Daoy (cell line): ENCODE results near the gene EIF4ENIF1.

- RAMPAGE, long total RNA: no peak
These were observed 7.2 kb downstream of the PIK3IP1 start for GRCh38 chr22:31284891-31285629.

- RAMPAGE, long total RNA: no peak
These were observed 13.4 kb downstream of the PATZ1 start for GRCh38 chr22:31332761-31333128.

- RAMPAGE, long total RNA: no peak
These were observed at the start of gene EIF4ENIF1 for GRCh38 chr22:31488957-31490037. Gene EIF4ENIF1 (minus strand): TSS chr22:31489842.

DNA sequence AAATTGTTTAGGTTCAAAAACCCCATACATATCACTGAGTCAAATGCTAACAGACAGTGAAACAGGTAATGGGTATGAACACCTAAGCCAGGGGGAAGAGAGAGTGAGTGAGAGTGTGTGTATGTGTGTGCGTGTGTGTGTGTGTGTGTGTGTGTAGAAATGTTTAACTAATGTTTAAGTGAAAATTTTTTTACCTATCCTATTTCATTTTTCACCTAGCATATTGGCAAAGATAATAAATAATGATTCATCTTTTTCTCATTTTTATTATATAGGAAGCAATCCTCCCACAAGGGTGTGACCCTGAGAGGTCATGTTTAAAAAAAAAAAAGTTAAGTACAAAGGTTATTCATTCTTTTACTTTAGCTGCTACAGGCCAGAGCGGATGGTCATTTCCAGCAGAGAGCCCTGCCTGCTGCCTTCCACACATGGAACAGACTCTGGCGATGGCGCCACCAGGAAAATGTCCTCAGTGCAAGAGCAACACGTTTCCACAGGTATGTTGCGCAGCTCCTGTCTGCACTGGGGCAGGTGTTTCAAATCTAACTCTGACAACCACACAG lies 72.9 kb downstream of the PISD start:
- RAMPAGE, long total RNA: no peak

GRCh38 chr22:31621534-31621909 lies 40.5 kb downstream of the PISD start:
- RAMPAGE, long total RNA: no peak

DNA sequence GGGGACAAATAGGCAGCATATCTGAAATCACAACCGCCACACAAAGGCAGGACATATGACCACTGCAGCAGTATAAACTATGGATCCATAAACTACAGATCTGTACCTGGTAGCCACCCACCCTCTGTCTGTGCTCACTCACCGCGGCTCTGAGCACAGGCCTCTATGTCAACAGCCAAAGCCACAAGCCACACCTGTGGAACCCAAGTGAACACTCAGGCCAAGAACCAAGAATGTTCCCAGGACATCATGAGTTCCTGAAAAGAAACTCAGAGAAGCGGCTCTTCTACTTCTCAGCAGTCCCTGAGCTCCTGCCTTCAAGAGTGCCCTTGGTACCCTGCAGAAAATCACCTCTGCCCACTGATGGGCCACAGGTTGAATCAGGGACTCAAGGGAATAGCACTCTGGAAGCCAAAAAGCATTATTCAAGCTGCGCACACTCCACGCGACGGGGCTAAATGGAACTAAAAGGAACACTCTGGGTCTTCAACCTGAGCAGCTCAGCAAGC lies 22.3 kb downstream of the PISD start:
- RAMPAGE, long total RNA: no peak

DNA sequence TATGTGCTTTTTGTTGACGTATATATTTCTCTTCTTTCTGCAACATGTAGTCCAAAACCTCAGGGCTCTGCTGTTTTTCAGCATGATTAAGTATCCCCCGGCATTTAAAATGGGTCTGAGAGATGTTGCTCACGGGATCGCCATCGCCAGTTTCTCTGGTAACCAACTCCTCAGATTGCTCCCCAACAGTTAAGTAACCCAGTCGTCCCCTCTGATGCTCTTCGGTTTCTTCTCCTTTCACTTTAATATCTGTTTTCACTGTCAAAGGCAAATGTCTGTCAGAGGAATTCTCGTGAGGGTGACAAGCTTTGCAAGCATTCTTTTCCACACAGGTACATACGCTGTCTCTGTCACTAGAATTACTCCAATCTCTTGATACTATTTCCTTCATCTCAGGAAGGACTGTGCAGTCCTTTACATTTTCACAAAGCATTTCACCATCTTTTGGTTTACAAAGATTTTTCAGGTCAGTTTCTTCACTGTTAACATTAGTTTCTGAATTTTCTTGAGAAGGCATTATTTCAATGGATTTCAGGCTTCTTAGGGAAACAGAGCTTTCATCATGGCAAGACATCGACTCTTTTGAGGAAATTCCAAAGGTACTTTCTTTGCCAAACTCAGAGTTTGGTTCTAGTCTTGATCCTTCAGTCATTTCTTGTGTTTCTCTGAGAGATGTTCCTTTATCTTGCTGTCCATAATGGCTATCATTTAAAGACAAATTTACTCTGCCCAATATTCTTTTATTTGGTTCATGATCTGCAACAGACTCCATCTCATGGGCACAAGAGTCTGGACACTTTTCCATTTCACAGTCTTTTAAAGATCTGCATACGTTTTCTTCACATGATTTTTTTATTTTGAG lies 36.1 kb downstream of the PRR14L start:
- RAMPAGE, long total RNA: no peak

DNA sequence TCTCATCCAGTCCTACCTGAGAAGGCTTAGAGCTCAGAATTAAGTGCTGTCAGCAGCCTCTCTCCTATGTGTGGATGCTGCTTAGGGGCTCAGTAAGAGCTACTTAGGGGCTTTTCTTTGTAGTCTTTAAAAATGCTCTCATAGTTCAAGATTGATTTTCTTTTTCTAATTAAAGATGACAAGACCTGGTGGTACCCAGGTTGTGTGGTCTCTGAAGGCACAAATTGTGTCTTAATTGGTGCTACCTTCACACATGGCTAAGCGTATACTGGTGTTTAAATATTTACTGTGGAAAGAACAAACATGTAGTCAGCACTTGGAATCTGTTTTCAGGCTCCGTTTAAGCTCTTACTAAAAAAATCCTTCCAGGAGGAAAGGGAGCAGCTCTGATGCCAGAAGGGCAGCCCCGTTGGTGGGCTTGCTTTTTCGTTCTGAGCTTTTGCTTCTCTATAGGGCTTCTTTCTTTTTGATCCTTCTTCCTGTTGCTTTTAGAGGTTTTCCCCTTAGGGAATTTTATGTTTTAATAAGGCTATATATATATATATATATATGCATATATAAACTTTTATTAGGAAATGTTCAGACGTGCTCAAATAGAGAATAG lies 59.4 kb downstream of the DEPDC5 start:
- RAMPAGE, long total RNA: no peak

- RAMPAGE, long total RNA: no peak
These were observed 256 bp upstream of the YWHAH start for GRCh38 chr22:31944181-31944377.

- RAMPAGE, long total RNA: no peak
These were observed 16.5 kb downstream of the SLC5A1 start for GRCh38 chr22:32059464-32060008.

GRCh38 chr22:32101820-32102321 lies 57.2 kb downstream of the C22orf42 start:
- RAMPAGE, long total RNA: no peak

DNA sequence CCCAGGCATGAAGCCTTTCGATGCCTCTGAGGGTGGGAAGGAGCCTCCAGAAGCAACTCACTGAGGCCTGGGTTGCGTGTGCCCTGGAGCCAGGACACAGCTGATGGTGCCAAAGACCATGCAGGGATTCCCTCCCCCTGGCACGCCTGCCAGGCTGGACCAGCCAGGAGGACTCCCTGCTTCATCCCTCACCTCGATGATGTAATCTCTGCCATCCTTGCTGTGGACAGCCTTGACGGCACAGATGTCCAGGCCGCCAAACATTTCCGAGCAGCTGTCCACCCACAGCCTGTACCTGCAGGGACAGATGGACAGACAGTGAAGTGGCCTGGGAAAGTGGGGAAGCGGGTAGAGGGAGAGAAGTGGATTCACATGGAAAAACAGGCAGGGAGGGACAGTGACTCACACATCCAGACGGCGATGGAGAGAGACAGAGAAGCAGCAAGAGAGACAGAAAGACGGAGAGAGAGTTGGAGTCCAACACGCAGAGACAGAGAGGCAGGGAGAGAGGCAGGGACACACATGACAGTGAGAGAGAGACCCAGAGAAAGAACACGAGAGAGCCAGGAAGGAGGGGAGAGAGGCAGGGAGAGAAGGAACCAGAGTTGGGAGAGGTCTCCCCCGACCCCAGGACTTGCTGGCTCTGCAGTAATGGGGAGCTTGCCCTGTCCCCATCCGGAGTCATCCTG lies 59.1 kb downstream of the FBXO7 start:
- RAMPAGE, long total RNA: no peak

DNA sequence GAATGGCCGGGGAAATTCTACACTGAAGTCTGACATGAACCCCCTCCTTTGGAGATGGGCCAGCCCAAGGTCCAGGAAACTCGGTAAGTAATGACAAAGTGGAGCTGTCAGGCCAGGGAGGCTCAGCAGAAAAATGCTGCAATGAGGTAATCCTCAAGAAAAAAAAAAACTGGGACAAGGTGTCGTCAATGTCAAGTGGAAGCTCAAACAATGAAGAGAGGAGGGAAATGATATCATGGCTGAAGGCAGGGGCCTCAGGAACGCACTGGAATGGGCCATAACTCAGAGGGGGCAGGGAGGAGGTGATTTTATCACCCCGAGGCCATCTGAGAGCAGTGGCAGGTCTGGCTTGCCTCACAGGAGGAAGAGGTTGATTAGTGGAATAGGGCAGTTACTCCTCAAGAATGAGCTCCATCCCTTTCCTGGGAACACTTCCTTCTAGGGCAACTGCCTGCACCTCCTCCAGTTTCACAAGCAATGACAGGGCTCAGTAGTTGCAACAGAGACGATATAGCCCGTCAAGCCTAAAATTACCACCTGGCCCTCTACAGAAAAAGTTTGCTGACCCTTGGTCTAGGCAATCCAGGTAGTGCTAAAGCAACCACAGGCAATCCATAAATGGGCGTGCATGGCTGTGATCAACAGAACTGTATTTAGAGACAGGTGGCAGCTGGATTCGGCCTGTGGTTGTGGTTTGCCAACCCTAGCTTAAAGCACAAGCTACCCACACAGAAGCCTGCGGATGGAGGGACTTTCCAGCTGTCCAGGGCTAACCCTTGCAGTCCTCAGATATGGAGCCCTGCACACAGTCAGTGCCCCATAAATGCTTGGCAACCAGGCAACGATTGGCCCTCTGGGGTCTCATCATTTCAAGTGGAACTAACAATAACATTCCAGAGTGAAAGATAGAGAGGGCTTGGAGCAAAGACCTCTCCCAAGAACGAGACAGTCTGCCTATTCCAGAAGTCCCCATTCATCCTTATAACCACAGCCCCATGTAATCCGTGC lies 65.3 kb downstream of the FBXO7 start:
- RAMPAGE, long total RNA: no peak

DNA sequence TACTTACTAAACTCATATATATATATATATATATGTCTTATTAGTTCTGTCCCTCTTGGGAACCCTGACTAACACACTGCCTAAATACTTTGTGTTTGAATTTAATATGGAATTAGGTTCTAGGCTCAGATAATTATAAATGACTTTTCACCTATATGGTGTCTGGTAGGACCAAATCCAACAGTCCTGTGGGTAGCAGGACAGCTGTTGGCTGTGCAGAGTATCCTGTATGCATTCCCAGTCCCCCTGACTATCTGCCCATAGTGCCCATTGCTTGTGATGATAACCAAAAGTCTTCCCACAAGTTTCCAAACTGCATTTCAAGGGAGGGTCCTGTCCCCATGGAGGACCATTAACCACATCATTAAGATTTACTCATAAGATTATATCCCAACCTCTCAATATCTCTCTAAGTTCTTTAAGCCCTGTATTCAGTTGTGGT lies 42.8 kb upstream of the TIMP3 start:
- RAMPAGE, long total RNA: no peak

DNA sequence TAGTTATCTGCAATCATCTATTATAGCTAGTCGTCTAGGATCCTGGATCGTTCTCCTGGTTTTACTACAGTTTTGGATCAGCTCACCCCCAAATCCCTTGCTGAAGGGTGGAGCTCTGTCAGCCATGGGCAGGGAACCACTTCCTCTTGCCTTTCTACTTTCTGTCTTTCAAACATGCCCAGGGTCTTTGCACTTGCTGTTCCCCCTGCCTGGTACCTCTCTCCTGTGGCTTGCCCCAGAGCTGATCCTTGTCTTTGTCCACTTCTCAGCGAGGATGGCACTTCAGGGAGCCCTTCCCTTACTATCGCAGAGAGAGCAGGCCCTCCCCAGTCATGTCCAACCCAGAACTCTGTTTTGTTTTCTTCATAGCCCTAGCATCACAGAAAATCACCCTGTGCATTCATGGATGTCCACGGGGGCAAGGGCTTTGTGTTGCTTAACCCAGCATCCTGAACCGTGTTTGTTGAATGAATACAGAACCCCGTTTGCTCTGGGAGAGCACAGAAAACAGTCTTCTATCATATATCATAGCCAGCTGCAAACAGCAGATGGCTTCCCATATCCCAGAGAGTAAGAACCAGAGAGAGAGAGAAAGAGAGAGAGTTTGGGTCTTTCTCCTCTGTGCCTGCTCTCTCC lies 794 bp upstream of the TIMP3 start:
- RAMPAGE, long total RNA: no peak

DNA sequence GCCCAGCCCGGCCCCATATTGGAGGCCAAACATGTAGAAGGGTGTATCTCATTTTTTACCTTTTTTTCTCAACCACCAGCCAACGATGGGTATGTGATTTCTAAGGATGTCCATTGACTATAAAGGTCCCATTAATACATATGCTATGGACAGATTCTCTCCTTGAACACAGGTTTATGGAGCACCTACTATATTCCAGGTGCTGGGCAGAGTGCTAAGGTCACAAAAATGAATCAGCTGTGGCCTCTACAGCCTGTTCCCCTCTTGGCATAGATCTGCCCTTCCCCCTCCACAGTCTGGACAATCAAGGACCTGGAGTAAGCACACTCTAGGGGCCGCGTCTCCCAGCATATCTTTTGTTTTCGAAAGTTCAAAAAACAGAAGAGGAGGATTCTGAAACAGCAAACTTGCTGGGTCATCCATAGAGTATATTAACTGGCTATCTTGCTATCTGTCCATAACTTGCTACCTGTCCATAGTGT lies 17.9 kb downstream of the TIMP3 start:
- RAMPAGE, long total RNA: no peak

DNA sequence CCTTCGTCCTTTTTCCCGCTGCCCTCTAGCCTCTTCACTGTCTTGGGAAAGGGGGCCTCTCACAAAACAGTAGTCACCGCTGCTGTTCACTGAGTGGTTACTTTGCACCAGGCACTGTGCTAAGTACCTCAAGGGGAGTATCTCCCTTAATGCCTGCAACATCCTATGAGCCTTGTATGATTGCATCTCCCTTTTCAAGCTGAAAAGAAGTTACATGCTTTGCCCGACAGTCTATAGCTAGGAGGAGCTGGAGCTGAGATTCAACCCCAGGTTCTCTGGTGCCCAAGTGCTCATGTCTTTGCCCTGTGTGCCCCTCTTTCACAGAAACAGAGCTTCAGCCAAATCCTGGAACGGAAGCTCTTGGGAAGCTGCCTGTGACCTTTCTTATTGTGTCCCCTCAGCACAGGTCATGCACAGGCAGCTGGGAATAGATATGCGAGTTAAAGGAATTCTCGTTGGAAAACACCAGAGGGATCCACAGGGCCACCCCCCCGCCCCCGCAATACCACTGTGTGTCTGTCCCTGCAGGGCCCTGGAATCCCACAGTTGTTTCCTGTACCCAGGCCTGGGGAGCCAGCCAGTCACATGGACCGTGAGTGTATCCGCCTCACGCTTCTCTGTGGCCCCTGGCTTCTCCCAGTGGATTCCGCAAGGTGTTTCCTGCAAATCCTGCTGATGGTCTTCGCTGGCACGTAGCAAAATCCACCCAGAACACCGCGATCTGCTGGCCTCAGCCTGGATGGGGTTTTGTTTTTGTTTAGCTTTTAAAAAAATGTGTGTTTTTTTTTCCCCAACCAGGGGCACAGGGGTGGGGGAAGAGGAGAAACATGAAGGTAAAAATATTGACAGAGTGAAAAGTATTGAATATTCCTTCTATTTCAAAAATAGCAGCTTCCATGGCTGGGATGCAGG lies 28.9 kb downstream of the TIMP3 start:
- RAMPAGE, long total RNA: no peak

GRCh38 chr22:32855885-32856376 lies 54.4 kb downstream of the TIMP3 start:
- RAMPAGE, long total RNA: no peak

- RAMPAGE, long total RNA: no peak
These were observed 59.0 kb downstream of the TIMP3 start for GRCh38 chr22:32860547-32860935.

GRCh38 chr22:32991735-32992251 lies 66.4 kb downstream of the SYN3 start:
- RAMPAGE, long total RNA: no peak